Melanocyte of skin (primary cell): Measurements from ENCODE around the genes SRRM3 and SPDYE18.

DNA sequence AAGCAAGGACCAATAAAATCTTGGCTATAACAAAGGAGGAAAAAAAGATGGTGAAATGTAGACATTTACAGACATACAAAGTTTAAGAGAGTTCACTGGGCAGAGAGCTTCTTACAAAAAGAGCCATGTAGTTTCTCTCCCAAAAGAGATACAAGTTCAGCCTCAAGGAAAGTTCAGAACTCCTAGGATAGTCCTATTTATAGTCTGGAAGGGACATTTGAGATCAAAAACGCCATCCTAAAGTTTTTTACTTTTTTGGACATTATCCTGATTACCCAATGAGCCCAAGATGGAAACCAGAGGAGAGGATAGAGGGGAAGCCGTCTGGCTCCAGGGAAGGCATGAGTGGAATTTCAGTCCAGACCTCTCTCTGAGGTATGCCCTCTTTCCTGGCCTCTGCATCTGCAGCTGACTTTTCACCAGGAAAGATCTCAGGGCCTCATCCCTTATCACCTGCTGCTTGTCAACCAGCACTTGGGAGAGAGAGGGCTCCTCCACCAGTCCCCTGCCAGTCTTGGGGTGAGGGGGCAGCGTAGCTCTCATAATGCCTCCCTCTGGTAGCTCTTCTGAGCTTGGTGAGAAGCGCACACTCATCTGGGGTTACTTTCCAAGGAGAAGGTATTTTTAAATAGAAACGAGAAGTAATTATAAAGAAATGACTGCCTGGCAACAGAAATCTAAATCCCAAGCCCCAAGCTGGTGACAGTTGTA is 27.2 kb downstream of the HIP1 start:
- CAGE, long polyA plus RNA, 2 experiments: no peak in any of the 2 experiments

GRCh38 chr7:75879162-75880297 is 696 bp downstream of the RHBDD2 start:
- CAGE, long polyA plus RNA, 2 experiments: no peak in any of the 2 experiments

DNA sequence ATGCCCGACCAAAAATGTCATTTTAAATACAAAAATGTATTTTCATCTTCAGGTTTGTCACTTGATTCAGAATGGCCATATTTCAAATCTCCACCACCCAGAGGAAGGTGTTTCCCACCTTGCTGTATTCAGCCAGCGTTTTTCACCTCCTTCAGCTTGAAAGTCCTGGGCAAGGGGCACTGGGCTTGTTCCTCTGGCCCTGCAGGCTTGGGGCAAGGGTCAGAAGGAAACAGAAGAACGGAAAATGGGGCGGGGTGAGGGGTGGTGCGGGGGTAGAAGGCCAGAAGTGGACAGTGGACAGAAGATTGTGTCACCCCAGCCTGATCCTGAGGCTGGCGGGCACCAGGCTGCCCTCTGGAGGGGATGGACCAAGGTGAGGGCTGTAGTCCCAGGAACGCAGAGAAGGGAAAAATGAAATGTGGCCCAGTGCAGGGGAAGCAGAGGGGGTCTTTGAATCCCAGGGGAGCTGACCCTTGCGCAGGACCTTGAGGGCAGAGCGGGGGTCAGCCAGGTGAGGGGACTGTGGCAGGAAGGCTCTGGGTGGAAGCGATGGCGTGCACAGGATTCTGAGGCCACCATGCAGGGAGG is 23.1 kb downstream of the TMEM120A start:
- CAGE, long polyA plus RNA, 2 experiments: no peak in any of the 2 experiments

DNA sequence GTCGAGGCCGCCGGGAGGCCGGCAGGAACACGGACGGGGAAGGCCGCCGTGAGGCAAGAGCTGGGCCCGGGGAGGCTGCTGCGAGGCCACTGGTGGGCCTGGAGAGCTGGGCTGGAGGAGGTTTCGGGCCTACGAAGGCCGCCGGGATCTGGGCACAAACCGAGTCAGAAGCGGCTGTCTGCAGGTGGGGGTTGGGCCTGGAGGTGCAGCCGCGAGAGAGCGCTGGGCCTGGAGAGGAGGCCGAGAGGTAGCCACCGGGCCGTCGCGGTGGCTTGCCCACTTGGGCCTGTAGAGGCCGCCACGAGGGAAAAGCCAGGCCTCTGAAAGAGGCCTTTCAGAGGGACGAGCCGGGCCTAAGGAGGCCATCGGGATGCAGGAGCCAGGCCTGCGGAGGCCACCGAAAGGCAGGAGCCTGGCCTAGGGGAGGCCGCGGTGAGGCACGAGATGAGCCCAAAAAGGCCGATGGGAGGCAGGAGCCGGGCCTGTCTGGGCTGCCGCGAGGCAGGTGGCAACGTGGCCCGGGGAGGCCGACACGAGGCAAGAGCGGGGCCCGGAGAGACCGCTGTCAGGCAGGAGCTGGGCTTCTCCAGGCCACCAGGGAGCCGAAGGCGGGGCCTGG is 25.4 kb downstream of the MDH2 start:
- CAGE, long polyA plus RNA, 2 experiments: no peak in any of the 2 experiments

DNA sequence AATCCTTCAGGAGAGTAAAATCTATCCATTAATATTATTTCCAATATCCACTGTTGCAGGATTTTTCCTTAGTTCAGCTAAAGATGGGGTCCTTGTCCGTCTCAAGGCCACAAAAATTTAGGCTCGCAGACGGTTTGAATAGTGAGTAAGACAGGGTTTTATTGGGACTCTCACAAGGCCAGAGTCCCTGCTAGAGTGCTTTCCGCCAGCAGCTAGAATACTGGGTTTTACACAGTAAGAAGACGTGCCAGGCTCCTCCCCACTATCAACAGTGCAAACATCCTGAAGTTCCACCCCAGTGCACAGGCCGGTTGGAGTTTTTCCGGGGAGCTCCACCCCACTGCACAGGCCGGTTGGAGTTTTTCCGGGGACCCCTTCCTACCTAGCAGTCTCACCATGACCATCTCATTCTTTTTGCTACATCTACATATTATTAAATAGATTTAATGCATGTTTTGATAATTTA is 61.0 kb downstream of the MDH2 start:
- CAGE, long polyA plus RNA, 2 experiments: no peak in any of the 2 experiments

- CAGE, long polyA plus RNA, 2 experiments: no peak in any of the 2 experiments
Observed at GRCh38 chr7:76201497-76202123, at the start of gene SRRM3. Gene SRRM3 (plus strand): TSS chr7:76201896.

DNA sequence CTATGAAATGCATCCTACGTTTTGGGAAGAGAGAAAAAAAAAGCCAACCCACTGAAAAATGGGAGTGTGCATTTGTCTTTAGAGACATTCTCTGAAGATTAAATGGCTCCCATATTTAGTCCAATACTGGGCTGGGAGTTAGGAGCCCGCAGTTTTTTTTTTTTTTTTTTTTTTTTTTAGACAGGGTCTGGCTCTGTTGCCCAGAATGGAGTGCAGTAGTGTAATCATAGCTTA is 13.5 kb downstream of the SRRM3 start:
- CAGE, long polyA plus RNA, 2 experiments: no peak in any of the 2 experiments

- CAGE, long polyA plus RNA, 2 experiments: no peak in any of the 2 experiments
Observed at GRCh38 chr7:76308918-76309274, 6.4 kb downstream of the HSPB1 start.

DNA sequence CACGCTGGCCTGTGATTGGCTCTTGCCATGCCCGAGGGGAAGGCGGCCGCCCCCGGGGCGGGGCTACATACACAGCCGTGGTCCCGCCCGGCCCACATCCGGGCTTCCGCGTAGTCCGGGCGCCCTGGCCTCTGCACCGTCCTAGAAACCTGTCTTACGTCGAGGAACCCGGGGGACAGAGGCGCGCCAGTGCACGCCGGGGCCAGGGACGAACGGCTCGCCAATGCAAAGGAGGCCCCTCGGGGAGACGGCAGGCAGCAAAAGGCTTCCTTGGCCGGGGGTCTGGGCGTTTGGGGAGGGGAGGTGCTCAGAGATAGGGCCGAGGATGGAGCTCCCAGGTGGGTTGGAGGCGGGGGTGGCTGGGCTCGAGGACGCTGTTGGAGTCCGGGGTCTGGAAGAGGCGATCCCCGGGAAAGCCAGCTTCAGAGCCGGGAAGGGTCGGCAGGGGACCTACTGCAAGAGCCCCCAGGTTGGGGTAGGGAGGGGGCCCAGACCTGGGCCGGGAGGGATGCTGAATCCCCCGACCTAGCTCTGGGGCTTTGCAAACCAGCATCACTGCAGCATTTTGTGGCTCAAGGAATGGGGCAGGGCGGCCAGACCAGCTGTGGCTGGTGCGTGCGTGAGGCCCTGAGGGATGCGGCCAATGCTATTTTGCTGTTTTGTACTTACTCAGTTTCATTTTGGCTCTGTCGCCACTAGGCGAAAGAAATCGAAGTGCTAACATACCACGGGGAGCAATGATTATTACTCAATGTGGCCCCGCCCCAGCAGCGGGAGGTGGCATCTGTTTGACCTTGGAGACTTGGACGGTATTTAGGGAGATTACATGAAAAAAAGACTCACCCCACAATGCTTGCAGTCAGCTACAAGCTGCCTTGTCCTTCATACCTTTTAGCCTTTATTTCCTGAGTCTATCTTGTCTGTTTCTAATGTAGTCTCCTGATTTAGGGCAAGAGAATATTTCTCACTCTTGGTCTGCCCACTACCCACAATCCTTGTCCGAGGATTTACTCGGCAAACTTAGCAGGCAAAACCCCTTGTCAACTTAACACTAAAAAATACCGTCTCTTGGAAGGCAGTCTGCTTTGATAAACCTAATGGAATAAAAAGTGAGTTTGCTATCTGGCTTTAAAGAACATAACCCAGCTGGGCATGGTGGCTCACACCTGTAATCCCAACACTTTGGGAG is 16.1 kb downstream of the HSPB1 start:
- CAGE, long polyA plus RNA, 2 experiments: no peak in any of the 2 experiments

- CAGE, long polyA plus RNA, 2 experiments: no peak in any of the 2 experiments
Observed at GRCh38 chr7:76330375-76330690, 27.9 kb downstream of the HSPB1 start.

GRCh38 chr7:76330691-76331042 is 28.1 kb downstream of the YWHAG start:
- CAGE, long polyA plus RNA, 2 experiments: no peak in any of the 2 experiments

GRCh38 chr7:76331157-76331681 is 27.6 kb downstream of the YWHAG start:
- CAGE, long polyA plus RNA, 2 experiments: no peak in any of the 2 experiments

DNA sequence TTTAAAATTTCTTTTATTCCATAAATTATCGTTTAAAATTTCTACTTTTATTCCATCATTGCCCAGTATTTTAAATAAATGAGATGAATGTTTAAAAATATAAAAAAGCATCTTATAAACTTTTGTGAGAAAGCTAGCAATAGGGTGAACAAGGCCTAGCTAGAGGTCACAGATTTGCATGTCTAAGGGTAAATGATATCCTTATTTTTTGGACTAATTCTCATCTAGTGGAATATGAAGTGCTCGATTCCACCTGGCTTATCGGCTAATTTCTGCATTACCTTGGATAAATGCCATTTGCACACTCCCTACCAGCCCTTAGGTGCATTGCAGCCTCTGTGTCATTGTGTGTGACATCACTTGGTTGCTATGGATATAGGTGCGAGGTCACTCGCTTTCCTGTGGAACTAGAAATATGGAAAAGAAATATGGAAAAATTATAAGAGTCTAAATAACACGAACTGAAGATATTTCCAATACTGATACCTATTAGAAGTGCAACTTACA is 2.1 kb downstream of the YWHAG start:
- CAGE, long polyA plus RNA, 2 experiments: no peak in any of the 2 experiments

DNA sequence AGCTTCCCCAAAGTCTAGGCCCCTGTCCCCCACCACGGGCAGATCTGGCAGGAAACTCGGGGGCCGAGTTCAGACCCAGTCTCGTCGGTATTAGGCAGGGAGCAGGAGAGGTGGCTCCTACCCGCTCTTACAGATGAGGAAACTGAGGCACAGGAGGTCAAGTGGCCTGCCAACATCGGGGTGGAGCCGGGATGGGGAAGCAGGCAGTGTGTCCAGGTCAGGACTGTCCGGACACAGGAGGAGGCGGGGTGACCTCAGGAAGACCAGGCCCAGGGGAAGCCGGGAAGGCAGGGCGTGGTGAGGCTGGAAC is 1.7 kb downstream of the UPK3B start:
- CAGE, long polyA plus RNA, 2 experiments: no peak in any of the 2 experiments

GRCh38 chr7:76590697-76591414 is 36.2 kb downstream of the POMZP3 start:
- CAGE, long polyA plus RNA, 2 experiments: no peak in any of the 2 experiments

DNA sequence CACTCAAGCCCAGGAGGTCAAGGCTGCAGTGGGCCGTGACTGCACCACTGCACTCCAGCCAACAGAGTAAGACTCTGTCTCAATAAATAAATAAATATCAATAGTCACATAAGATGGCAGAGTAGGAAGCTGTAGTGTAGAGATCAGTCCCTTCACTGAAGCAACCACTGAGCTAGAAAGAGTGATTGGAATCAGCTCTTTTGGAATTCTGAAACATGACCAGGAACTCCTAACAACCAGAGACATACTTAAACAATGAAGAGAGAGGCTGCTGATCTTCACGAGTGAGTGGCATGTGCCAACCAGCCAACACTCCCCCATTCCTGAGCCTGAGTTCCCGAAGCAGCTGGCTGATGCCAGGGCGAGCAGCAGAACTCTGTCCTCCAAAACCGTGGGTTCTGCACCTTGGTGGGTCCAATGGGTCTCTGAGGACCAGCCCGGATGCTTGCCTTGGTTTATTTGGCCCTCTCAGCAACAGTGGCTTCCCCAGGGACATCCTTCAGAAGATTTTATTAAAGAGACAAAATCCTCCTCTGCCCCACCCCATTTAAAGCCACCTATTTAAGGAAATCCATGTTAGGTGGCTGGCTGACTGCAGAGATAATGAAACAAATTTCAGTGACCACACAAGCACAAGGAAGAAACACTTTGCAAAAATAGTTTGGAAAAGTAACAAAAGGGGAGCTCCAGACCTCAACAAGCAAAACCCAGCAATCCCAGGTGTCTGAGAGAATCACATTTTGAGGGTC is 18.1 kb upstream of the POMZP3 start:
- CAGE, long polyA plus RNA, 2 experiments: no peak in any of the 2 experiments

GRCh38 chr7:77062452-77062851 is at the start of gene SPDYE18:
Gene SPDYE18 (minus strand): TSS chr7:77062558.
- CAGE, long polyA plus RNA, 2 experiments: no peak in any of the 2 experiments

DNA sequence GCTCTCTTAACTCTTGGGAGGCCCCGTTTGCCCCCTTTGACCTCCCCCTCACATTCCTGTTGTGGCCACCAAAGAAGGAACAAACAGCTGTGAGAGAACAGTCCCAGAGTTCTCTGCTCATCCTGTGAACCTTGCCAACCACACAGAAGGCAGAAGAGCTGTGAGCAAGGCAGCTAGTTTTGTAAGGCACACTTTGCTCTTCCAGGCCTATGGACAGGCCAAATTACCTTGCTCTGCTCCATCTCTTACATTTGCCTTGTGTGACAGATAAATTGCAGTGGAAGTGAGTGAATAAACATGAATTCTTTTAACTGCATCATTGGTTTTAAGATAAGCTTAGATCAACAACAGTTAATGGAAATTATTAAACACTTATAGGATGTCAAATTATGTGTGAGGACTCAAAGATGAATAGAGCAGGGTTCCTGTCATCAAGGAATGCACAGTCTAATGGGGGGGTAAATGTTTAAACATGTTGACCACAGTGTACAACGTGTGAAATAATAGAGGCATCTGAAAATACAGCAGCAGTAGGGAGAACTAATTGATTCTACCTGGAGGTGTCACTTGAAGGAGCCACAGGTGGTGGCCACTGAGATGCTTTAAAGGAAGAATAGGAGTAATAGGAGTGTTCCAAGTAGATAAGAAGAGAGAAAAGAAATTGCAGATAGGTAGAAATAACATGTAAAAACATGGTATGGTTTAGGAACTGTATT is 23.9 kb upstream of the FGL2 start:
- CAGE, long polyA plus RNA, 2 experiments: no peak in any of the 2 experiments

GRCh38 chr7:77339058-77339406 is 77.1 kb downstream of the GSAP start:
- CAGE, long polyA plus RNA, 2 experiments: no peak in any of the 2 experiments

DNA sequence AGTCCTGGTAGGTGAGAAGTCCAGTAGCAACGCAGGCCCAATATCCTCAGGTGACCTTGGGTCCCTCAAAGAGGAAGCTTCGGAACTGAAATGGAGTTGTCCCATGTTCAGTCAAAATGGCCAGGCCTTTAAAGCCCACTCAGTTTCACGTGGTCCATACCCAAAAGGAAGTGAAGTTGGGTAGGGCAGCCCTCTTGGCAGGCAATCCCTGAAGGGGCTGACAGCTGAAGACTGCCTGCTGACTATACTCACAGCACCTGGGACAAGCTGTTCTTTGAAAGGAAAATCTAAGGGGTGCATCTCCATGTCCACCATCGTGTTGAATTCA is 3.0 kb downstream of the GSAP start:
- CAGE, long polyA plus RNA, 2 experiments: no peak in any of the 2 experiments